Karpas-422 (cell line): ENCODE results near the genes ZNF550, ZNF530, ZNF587B, ZSCAN18, ZNF8, ZNF324 and MZF1.

GRCh38 chr19:57559456-57560213 is at the start of gene ZNF550:
ZNF550 (minus strand) TSS chr19:57559863.
- PRO-cap = unidirectional peak, minus-strand start at chr19:57559804
- RAMPAGE, long total RNA = no peak

DNA sequence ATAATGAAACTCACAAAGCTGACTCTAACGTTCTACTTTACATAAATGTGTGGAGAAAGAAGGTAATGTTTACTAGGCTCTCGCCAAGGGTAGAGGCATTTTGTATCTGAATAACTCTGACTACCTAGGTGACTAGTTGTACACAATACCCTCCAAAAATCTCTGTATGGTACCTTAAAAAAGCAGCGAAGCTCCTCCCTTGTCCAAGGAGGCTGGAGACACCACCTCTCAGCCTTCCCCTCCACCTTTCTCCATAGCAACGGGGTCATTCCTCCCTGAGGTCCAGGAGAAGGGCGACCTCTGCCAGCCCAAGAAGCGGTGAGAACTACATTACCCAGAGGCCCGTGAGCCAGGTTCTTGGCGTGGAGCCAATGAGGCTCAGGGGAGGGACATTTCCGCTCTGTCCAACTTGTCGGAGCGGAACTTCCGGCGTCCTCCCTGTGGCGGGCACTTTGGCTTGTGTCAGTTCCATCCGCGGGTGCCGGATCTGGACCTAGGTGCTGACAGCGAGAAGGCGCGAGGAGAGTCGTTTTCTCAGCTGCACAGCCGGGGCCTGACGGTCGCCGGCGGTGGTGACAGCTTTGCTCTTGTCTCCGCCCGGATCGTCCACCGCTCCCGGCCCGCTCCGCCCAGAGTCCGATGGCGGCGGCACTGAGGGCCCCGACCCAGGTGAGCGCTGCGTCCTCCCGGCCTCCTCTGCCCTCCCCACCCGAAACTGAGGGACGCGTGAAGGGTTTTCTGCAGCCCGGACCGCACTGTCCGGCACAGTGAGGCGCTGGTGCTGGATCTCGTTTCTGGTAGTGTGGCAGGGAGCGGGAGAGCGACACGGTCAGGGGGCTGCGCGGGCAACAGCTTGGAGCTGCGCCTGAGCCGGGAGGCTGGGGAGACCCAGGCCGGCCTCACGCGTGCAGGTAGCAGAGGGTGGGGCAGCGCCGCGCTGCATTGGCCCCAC is at the start of gene ZNF530:
Gene ZNF530 (plus strand): TSS at position 420 of the 952 bp plus-strand sequence.
- PRO-cap = bidirectional peak, plus-strand start at position 471 of the sequence, minus-strand start at position 332 of the sequence
- RAMPAGE, long total RNA = no peak

DNA sequence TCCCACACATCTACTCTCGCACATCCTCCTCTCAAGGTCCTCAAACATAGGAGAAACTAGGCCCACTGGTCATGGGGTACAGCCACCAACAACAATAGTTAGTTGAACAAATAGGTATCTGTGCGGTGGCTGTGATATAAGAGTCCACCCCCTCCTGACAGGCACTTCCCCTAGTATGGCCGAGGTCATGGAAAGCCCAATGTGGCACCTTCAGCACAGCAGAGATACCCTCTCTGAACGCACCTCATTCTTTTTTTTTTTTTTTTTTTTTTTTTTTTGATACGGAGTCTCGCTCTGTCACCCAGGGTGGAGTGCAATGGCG is 1.3 kb downstream of the ZNF552 start:
- PRO-cap = no peak
- RAMPAGE, long total RNA = no peak

DNA sequence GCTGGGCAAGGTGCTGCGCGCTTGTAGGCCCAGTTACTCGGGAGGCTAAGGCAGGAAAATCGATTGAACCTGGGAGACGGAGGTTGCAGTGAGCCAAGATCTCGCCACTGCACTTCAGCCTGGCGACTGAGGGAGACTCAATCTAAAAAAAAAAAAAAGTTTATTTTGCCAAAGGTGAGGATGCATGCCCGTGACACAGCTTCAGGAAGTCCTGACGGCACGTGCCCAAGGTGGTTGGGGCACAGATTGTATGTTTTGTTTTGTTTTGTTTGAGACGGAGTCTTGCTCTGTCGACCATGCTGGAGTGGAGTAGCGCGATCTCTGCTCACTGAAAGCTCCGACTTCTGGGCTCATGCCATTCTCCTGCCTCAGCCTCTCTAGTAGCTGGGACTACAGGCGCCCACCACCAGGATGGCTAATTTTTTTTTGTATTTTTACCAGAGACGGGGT is 3.2 kb upstream of the ZNF552 start:
- PRO-cap = no peak
- RAMPAGE, long total RNA = no peak

GRCh38 chr19:57829607-57830956 is at the start of gene ZNF587B:
ZNF587B (plus strand) TSS chr19:57830299.
- PRO-cap = no peak
- RAMPAGE, long total RNA = no peak

GRCh38 chr19:57915526-57916201 is 728 bp downstream of the ZNF417 start:
- PRO-cap = no peak
- RAMPAGE, long total RNA = no peak

GRCh38 chr19:57926987-57927523 is 8.1 kb downstream of the ZNF418 start:
- PRO-cap = no peak
- RAMPAGE, long total RNA = no peak

GRCh38 chr19:58003908-58004455 is 1.4 kb upstream of the ZNF606 start:
- PRO-cap = no peak
- RAMPAGE, long total RNA = no peak

DNA sequence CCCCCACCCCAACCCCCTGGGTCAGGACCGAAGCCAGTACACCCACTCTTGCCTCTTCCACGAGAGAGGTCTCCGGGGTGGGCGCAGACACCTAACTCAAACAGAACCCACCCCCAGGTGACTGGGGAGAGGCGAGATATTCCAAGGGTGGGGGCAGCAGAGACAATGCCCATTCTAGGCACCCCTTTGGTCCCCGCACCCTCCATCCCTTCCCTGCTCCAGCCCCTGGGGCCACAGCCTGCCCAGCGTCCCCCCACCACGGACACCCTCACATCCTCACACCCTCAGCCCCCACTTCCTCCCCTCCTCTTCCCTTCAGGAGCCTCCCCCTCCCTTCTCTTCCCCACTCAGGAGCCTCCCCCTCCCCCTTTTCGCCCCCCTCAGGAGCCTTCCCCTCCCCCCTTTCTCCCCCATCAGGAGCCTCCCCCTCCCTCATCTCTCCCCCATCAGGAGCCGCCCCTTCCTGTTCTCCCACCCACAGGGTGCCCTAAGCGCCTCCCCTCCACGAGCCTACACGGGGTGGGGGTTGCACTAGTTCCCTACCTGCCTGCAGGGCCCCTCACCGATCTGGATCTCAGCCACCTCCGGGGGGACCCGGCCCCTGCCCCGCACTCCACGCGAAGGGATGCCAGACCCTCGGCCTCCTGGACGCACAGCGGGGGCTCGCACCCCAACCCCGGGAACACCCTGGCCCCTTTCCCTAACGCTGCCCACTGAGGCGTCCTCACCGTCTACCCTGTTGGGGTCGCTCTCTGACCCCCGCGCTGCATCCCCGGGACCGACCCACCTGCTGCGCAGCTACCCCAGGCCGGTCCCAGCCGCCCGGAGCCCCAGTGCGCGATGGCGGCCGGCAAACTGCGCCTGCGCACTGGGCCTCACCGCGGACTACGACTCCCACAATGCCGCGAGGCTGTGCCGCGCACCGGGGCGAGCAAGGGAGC is at the start of gene ZSCAN18:
Gene ZSCAN18 (minus strand): TSS at position 845 of the 941 bp plus-strand sequence.
- PRO-cap = no peak
- RAMPAGE, long total RNA = no peak

- PRO-cap = no peak
- RAMPAGE, long total RNA = no peak
Measured at GRCh38 chr19:58181959-58182373, 895 bp upstream of the ZNF274 start.

- PRO-cap = bidirectional peak, plus-strand start at chr19:58278984, minus-strand start at chr19:58278728
- RAMPAGE, long total RNA = start-site peak on the minus strand at chr19:58278571-58278643, 29 and 18 reads in 2 replicates
Measured at GRCh38 chr19:58278388-58279107, at the start of gene ZNF8. ZNF8 (plus strand) TSS chr19:58278955.

DNA sequence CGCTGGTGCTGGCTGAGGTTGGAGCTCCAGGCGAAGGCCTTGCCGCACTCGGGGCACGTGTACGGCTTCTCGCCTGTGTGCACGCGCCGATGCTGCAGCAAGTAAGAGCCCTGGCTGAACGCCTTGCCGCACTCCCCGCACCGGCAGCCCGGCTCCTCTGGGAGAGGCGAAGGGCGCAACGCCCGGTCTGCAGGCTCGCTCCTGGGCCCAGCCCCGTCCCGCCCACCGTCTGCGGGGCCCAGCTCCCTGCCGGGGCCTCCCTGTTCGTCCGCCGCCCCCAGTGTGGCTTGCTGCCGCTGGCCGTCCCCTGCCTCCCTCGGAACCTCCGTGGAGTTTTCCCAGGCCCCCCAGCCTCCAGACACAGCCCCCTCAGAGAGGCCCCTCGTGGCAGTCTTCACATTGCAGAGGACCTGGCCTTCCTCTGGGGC is 3.9 kb upstream of the A1BG start:
- PRO-cap = no peak
- RAMPAGE, long total RNA = no peak

GRCh38 chr19:58361621-58362333 is 774 bp downstream of the ZNF497 start:
- PRO-cap = bidirectional peak, plus-strand start at chr19:58362207, minus-strand start at chr19:58362056
- RAMPAGE, long total RNA = no peak

DNA sequence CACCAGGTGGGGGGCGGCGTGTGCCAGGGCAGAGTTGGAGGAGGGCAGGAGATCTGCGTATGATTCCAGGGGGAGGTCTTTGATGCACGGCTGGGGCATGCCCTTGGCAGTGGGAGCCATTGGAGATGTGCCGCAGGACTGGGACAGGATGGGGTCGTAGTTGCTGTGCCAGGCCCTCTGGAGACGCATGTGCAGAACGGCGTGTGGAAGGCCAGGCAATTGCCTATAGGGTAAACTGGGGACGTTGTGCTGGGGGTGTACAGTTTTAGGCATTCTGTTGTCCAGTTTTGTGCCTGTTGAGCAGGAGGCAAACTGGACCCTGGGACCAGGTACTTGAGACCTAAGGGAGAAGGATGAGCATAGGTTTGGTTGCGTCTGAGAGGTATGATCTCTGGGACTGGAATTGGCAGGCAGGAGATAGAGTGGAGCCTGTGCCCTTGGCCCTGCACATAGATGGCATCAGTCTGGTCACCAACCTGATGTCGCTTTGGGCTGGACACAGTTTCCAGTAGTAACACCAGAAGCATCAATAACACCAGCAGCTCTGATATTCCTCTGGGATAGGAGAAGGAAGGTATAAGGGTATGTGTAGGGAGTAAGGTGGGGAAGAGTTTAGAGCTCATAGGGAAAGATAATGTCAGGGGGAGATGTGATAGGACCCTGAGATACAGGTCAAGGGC is 892 bp downstream of the ZNF584 start:
- PRO-cap = no peak
- RAMPAGE, long total RNA = no peak

GRCh38 chr19:58466674-58467751 is at the start of gene ZNF324:
ZNF324 (plus strand) TSS chr19:58467080.
- PRO-cap = bidirectional peak, plus-strand start at chr19:58467151, minus-strand start at chr19:58466915; unidirectional peak, plus-strand start at chr19:58467277
- RAMPAGE, long total RNA = no peak

DNA sequence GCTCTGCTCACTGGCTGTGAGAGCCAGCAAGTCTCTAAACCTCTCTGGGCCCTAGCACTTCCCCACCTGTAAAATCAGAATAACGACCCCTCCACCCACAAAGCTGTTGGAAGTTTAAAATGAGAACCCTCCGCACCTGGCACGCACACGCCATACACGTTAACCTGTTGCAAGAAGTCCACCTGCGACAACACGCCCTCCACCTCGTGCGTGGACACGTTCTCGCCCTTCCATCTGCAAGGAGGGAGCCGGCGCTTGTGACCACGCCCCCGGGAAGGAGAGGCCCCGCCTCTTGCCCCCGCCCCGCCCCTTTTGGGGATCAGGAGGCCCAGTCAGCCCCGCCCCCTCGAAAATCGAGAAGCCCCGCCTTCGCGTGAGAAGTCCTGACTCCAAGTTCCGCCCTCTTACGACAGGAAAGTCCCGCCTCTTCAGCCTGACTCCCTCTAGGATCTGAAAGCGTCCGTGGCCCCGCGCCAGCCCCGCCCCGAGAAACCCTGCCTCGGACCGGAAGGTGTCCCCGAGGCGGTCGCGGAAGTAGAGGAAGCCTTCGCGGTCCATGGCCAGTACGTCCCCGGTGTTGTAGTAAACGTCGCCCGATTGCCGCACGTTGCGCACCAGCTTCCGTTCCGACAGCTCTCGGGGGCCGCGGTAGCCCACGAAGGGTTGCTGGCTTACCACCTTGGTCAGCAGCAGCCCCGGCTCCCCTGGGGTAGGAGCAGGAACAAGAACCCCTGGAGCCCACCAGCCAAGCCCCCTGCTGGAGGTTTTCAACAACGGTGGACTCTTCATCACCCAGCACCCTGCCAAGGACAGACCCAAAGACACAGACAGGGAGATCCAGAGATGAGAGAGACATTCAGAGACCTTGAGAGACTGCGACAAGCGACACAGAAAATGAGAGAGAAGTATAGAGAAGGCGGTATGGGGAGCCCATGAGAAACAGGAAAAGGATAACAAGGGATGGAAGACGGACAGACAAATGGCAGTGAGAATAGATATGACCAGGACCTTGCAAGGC is 12.5 kb downstream of the SLC27A5 start:
- PRO-cap = unidirectional peak, plus-strand start at position 537 of the sequence
- RAMPAGE, long total RNA = start-site peak on the minus strand centred at position 264 of the sequence, 53 bp wide, 21 and 13 reads in 2 replicates; start-site peak on the plus strand centred at position 521 of the sequence, 21 bp wide, 18 and 19 reads in 2 replicates

- PRO-cap = no peak
- RAMPAGE, long total RNA = no peak
Measured at GRCh38 chr19:58549014-58549924, 5.4 kb downstream of the TRIM28 start.

DNA sequence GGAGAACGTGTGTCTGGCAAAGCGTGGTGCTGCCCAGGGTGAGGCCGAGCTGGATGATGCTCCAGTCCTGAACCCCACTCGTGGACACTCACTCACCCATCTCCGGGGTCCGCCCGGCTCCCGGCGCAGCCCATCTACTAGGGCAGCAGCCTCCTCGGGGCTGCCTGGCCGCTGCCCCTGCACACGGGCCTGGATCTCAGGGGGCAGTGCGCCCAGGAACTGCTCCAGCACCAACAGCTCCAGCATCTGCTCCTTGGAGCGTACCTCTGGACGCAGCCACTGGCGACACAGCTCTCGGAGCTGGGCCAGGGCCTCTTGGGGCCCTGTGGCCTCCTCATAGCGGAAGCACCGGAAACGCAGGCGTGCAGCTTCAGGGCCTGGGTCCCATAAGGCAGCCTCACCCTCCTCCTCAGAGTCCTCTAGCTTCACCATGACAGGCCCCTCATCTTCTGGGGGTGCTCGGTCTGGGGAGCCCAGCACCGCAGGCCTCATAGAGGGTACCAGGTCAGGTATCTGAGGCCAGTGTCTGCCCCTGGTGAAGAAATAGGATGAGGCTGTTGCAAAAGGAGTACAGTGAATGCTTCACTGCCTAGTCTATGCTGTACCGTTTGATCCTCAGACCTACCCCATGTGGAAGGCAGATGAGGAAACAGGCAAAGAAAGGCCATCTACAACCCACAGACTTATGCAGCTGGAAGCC is 2.1 kb downstream of the MZF1 start:
- PRO-cap = no peak
- RAMPAGE, long total RNA = no peak

DNA sequence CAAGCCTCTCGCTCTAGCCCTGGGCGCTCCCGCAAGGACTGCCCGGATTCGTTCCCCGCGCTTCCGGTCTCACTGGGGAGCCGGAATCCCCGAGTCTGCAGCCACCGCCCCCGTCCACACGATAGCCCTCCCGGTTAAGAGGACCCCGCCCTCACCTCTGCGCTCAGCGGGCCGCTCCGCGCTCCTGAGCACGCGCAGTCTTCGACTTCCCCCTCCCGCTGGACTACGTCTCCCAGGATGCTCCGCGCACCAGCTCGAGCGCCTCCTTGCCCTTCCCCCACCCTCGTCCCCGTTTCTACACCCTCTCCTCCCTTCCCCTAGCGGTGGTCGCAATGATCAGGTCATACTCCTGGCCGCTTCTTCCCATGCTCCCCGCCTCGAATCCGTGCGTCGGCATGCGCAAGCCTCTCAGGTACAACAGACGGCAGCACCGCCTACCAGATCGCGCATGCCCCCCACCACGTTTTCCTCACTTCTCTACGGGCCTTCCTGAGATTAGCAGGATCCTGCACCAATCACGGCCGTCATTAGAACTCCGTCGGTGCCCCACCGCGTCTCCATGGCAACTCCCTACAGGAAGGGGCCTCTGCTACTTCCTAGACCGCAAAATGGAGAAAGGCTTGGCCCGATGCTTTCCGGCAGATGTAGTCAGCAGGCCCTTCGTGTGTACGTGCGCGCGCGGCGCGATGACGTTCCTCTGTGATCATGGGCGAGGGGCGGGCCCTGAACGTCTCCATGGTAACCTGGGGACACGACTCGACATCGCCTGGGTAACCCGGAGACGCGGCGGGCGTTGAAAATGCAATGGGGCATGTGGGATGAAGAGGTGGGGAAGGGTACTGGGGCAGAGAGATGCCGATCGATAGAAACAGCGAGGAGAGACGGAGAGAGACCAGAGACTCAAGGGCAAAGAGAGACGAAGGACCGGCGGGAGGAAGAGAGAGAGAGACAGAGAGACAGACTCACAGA is at the start of gene MZF1:
Gene MZF1 (minus strand): TSS at position 436 of the 969 bp plus-strand sequence.
- PRO-cap = unidirectional peak, minus-strand start at position 387 of the sequence; unidirectional peak, minus-strand start at position 479 of the sequence; bidirectional peak, plus-strand start at position 824 of the sequence, minus-strand start at position 650 of the sequence
- RAMPAGE, long total RNA = no peak